Pericardium fibroblast (primary cell): Measurements from ENCODE around the gene GSS.

GRCh38 chr20:33718547-33718802 lies 1.6 kb downstream of the PXMP4 start:
- RAMPAGE, long total RNA = no peak

- RAMPAGE, long total RNA = no peak
These were observed 48.2 kb downstream of the CHMP4B start for GRCh38 chr20:33859128-33859933.

GRCh38 chr20:33997641-33999067 lies 4.4 kb downstream of the RALY start:
- RAMPAGE, long total RNA = no peak

GRCh38 chr20:34259775-34260785 lies 18.9 kb downstream of the ASIP start:
- RAMPAGE, long total RNA = no peak

DNA sequence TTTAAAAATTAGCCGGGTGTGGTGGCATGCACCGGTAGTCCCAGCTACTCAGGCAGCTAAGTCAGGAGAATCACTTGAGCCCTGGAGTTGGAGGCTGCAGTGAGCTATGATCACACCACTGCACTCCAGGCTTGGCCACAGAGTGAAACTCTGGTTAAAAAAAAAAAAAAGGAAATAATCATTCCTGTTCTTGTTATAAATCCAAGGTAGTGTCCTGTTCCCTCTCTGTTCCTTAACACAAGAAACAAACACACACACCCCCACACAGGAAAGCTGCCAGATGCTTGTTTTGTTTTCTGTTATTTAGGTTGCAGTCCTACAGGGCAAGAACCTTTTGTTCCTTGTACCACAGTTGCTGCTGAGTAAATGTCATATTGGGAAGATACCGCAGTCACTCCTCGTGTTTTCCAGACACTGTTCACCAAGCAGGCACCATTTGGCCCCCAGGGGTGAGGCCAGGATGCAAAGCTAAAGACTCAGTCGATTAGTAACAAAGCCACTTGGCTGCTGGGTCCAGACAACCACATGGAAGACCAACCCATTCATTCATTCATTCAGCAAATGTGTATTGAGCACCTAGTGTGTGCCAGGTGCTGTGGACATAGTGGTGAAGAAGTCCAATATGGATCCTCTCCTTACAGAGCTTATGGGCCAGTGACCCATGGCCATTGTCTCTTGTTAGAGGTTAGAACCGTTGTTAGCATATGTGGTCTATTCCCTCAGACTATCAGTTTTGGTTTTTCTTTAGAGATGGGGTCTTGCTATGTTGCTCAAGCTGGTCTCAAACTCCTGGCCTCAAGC lies 29.1 kb downstream of the ASIP start:
- RAMPAGE, long total RNA = no peak

DNA sequence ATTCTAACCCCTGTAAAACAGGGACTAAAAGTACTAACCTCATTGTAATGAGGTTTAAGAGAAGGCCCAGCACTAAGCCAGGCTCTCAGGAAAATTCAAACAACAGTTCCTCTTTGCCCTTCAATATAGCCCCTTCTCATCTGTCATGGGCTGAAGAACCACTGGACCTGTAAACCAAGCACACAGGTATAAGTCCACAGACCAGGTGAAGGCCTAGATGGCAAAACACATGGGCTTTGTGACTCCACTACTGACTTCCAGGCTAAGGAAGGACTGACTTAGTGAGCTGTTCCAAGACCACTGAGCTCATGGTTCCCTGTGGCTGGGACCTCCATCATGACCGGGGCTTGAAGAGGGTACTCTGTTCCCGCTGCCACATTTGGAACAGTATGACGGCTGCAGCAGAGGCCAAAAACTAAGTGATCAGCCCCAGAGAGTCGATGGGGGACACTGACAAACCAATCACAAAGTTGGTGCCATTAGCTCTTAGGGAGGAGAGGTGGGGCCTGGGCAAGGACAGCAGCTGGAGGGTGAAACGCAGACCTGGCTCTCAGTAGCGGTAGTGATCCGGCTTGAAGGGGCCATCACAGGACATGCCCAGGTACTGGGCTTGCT lies 22.6 kb downstream of the AHCY start:
- RAMPAGE, long total RNA = no peak

DNA sequence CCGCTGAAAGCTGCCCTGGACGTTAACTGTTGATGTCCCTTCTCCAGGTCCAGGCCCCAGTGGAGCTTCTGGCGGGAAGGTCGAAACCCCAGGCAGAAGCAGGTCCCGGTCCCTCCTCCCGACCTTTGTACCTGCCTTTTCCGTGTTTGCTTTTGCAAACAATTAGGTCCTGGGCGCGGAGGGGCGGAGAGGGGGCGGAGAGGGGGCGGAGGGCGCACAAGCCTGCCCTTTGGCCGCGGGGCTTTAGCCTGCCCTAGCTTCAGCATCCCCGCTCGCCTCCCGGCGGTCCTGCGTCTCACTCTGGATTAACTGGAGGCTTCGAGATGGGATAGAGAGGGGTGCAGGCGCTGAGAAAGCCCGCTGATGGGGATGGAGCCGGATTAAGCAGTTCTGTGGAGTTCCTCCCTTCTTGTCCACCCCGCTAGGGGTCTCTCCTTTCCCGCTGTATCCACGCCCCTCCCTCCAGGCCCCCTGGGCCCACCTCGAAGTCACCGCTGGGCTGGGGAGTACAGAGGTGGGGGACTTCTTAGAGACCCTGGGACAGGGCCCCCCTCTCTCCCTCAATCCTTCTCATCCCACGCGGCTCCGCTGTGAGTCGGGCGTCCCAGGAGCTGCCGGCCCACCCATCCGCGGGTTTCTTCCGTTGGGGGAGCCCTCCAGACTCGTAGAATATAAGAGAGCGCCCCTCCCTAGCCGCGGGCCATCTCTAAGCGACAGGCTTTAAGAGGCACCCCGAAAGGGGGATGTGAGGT lies 8.4 kb upstream of the AHCY start:
- RAMPAGE, long total RNA = no peak

DNA sequence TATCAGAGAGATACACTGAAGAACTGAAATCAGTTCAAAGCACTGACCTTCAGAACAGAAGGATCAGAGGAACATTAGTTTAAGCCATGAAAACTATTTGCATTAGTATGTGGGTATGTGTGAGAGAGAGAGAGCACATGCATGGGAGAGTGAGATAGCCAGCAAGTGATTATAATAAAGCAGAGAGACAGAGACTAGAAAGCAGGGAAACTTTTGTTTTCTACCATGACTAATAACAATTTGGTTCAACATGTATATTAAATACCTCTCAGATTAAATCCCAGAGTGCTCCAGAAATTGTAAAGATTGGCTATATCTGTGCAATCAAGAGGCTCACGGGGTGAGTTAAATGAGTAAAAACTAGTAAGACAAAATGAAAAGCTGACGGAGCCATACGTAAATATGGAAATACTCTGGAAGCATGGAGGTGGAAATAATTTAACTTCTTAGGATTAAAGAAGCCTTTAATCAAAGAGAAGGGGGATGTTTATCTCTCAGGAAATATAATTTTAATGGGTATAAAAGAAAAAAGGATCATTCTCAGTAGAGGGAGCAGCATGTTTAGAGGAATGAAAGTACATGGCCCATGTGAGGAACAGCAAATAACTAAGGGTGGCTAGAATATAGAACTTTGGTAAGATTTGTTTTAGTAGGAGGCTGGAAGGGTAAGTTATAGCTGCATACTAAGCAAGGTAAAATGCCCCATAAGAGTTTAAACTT lies 40.4 kb downstream of the ITCH start:
- RAMPAGE, long total RNA = no peak

DNA sequence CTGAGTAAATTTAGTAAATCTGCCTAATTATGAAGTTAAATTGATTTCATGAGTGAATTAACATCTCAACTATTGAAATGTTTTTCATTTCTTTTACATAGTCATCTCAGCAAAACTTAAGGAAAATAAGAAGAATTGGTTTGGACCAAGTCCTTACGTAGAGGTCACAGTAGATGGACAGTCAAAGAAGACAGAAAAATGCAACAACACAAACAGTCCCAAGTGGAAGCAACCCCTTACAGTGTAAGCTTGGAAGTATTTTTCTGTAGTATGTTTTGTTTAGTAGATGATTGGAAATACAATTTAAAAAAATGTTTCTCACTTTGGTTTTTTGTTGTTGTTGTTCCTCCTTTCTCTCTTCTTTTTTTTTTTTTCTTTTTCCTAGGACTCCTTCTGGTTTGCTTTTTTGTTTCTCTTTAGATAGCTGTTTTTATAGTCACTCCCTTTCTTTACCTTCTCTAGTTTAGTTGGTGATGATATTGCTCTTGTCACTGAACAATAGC lies 45.5 kb downstream of the ITCH start:
- RAMPAGE, long total RNA = no peak

- RAMPAGE, long total RNA = no peak
These were observed 36.8 kb downstream of the TP53INP2 start for GRCh38 chr20:34740636-34741682.

DNA sequence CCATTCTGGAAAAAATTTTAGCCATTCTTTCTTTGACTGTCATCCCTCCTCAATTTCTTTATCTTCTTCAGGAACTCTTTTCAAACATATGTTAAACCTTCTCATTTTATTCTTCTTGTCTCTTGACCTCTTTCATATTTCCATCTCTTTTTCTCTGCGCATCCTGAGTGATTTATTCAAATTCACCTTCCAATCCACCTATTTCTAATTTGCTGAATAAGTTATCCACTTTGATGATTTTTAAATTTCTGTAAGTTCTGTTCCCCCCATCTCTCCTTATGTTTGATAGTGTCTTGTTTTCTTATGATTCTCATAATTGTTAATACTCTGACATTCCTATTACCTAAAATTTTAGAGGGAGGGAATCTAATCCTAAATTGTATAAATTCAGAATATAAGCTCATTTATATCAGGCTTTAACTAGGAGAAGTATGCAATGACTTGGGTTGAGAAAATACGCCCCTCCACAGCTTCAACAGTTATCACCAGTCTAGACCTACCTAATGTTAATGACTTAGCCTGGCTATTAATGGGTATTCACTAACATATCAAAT lies 59.1 kb downstream of the TP53INP2 start:
- RAMPAGE, long total RNA = no peak

DNA sequence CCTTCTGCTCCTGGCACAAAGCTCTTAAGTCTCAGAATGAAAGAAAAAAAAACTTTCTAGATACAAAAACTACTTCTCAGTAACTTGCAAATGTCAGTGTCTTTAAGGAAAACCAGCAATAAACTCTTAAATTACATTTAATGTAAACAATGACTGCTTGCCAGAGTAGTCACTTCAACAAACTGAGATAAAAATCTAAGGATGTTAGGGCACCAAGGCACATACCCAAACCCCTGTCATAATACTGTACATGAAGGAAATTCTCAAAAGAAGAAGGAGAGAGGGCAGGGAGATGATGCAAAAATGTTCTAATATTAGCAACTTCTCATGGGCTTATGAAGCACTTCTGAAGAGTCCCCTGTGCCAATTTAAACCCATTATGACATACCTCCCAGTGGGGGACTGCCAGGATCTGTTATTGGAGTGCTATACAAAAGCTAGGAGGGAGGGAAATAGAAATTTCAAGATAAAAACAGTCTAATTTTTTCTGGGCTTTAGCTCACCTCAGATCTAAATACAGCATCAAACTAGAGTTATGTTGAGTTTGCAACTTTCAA lies 33.8 kb downstream of the NCOA6 start:
- RAMPAGE, long total RNA = no peak

DNA sequence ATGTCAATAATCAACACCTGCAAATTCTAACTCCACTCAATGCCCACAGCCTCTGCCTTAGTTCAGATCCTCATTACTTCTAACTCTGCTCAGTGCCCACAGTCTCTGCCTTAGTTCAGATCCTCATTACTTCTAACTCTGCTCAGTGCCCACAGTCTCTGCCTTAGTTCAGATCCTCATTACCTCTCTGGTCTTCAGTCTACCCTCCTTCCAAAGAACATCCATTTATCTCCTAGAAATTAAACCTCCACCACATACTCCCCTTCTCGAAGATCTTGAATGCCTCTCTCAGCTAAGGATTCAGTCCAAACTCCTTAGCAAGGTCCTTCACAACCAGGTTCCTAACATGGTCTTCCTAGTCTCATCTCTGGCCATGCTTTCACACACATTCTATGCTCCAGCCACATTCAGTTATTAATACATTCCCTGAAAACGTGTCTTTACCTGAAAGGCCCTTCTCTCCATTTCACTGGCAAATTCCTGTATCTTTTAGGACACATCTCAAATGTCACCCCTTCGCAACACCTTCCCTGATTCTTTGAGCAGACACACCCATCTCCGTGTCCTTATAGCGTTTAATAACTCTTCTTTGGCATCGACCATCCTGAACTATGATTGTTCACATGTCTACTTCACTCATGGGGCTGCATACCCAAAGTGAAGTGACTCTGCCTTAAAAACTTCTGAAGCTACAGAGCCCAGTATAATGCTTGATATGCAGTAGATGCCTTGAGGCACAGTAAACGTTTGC lies 3.3 kb downstream of the NCOA6 start:
- RAMPAGE, long total RNA = no peak

DNA sequence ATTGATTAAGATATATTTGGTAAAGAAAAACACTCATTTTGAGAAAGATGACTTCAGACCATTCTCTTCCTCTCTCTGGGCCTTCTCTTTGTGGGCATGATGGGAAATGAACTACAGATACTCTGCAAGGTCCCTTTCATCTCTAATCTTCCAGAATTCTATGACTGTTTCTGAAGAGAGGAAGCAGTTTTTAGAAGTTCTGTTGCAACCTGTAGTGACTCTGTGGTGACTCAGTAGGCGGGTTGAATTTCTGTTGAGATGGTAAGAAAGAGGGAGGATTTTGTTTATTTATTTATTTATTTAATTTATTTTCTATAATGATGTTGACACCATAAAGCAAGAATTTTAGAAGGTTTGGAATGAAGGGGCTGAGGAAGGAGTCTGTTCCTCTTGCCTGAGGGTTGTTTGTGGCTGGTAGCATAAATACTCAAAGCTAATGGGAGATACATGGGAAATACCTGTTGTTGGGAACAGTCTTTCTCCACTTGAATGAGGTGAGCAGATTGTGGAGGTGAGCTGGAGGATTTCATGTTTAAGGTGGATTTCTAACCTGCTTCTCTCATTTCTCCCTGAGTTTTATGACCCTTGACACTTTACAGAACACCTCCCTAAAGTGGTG lies 14.9 kb downstream of the ACSS2 start:
- RAMPAGE, long total RNA = no peak

DNA sequence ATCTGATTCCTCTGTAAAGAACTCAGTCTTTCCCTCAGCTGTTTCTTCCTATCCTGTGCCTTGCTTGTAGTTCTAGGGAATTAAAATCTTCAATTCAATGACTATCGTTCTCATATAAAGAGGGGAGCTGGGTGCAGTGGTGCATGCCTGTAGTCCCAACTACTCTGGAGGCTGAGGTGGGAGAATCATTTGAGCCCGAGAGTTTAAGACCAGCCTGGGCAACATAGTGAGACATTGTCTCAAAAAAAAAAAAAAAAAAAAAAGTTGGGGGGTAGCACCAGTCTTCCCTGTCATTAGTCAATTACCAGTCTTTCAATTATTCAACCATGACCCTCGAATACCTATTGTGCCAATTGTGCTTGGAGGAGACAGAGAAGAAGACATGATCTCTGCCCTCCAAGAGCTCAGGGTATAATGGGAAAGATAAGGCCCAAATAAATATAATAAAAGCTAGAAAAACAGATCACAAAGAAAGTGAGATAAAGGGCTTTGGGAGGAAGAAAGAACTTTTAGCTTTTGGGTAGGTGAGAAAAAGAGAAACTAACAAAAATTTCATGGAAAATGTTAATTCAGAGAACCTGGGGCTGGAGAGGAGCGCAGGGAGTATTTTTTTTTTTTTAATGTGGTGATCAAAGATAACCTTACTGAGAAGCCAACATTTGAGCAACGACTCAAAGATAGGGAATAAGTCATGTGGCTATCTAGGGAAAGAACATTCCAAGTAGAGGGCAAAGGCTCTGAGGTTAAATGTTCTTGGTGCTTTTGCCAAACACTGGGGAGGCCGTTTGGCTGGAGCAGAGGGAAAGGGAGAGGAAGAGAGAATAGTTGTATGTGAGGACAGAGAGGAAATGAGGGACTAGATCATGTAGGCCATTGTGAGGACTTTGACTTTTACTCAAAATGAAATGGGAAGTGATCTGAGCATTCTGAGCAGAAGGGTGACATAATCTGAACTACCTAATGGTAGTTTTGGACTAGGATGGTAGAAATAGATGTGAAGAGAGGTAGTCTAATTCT lies 27.5 kb downstream of the ACSS2 start:
- RAMPAGE, long total RNA = no peak

- RAMPAGE, long total RNA = start-site peak on the minus strand at chr20:34955757-34955808, 572 and 263 reads in 2 replicates
These were observed at the start of gene GSS for GRCh38 chr20:34955235-34956329. TSS of gene GSS (minus strand) at chr20:34955806.

DNA sequence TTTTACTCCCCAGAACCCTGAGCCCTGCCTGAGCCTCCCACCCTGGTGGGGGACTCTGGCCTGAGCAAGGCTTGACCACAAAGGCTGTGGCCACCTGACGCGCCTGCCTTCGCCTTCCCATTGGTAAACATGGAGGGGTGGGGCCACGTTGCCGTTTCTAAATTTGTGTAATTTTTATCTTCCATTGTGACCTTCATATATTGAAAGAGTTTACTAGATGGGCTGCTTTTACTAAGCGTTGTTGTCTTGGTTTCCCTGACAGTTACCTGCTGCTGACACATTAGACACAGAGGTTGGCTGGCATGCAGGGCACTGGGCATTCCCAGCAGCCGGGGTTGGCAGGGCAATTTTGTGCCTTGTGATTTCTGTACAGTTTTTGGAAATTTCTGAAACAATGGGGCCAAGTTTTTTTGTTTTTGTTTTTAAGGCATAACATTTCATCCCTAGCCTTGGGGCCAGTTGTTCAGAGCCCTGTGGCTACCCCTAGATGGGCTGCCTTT lies 27.0 kb downstream of the MYH7B start:
- RAMPAGE, long total RNA = no peak

DNA sequence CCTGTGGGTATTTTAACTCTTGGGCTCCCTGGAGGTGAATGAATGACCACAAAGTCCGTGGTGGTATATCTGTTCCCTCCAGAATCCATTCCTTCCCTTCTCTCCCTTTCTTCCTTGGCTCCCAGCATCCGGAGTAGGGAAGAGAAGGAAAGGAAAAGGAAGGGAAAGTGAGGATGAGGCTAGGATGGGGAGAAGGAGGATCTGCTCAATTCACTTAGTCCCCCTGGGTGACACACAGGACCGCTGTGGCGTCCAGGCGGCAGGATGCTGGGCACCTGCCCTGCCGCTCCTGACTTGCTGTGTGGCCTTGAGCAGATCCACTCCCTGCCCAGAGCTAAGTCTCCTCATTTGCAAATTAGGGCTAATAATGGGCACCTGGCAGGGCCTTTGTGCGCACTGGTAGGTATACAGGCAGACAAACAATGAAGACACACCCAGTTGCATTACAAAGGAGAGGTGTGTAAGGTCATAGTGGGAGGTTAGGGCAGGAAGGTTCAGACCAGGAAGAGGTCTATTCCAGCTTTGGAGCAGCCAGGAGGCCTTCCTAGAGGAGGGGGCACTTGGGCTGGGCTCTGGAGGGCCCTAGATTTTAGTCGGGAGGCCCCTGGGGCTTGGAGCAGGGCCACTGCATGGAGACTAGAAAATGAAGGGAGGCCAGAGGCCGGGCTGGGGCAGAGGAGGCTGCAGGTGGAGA lies 28.3 kb downstream of the MYH7B start:
- RAMPAGE, long total RNA = no peak

GRCh38 chr20:34986751-34987407 lies 31.2 kb downstream of the MYH7B start:
- RAMPAGE, long total RNA = no peak

DNA sequence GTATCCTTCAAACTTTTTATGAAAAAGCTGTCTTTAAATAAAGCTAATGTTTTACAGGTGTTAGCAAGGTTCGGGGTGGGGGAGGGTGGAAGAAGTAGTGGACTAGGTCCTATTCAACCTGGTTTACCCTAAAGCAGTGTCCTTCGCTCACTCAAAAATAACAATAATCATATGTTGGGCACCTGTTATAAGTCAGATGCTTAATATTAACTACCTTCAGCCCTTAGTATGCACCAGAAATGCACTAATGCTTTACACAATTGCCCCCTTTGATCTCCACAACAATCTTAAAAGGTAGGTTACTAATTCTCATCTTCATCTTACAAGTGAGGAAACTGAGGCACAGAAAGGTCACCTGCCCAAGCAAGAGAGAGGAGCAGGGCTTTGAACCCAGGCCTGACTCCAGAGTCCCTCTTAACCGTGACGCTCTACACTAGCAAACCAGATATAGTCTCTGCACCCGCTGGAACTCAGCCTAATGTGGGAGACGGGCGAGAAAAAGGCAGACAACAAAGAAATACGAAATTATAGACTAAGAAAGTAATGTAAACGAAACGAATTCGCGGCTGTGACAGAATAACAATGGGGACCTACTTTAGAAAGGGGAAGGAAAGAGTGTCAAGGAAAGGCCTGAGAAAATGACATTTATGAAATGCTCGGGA lies 921 bp downstream of the TRPC4AP start:
- RAMPAGE, long total RNA = no peak